SP-49 (cell line): ENCODE results near the genes PODN, TCEANC2 and CYB5RL.

- PRO-cap = no peak
These were observed 63.1 kb downstream of the PRPF38A start for GRCh38 chr1:52467565-52467934.

DNA sequence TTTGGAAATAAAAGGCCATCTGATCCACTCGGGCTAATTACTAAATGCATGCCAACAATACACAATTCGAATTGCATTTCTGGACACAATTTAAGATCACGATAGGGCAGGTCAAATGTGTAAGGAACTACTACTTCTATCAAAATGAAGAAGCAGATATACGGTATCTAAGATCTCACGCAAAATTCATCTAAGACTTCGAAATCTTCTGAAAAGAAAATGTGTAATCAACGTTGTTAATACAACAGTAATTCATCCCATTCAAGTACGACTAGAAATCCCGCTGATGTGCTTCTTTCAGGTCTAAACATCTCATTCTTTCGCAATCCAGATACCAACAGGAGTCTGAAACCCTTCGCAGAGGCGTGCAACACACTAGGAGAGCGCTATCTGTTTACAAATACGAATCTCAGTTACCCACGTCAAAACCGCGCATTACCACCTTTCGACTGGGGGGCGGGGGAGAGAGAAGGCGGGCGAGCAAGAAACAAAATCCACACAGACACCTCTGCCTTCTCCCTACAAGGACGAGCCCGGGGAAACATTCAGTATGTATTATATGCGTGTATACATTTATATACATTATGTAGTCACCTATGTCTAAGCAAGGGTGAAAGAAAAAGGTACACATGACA lies 865 bp downstream of the TUT4 start:
- PRO-cap = unidirectional peak, plus-strand start at position 464 of the sequence

DNA sequence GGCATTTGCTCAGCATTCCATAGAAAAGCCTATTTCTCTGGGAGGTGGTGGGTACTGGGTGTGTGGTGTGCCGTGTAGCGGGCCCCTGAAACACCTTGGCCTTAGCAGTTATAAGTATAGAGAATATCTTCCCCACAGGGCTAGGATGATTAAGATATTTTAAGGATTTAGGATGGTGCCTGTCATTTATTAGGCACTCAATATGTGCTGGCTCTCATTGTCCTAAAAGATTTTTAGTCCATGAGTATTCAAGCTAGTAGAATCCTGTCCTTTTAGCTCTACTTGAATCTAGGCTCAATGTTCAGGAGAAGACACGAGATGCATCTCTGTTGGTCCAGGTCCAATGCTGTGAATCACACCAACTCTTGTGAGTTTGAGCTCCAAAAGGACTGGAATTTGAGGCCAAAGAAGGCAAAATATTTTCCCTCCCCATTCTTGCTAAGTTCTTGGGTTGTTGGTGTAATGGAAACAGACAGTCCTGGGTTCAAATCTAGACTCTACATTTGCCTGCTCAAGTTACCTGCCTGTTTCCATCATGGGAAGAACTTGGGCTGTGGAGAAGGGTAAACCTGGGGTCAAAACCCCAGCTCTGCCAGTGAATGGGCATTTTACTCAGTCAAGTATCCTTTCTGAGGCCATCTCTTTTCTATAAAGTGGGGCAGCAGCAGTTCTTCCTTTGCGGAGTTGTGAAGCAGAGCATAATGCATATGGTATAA lies 1.4 kb upstream of the PODN start:
- PRO-cap = no peak

- PRO-cap = no peak
These were observed at the start of gene PODN for GRCh38 chr1:53061324-53062344. TSS of gene PODN (plus strand) at chr1:53062213.

- PRO-cap = no peak
These were observed 14.4 kb upstream of the CPT2 start for GRCh38 chr1:53182184-53182712.

- PRO-cap = no peak
These were observed 1.3 kb downstream of the CPT2 start for GRCh38 chr1:53197799-53198418.

DNA sequence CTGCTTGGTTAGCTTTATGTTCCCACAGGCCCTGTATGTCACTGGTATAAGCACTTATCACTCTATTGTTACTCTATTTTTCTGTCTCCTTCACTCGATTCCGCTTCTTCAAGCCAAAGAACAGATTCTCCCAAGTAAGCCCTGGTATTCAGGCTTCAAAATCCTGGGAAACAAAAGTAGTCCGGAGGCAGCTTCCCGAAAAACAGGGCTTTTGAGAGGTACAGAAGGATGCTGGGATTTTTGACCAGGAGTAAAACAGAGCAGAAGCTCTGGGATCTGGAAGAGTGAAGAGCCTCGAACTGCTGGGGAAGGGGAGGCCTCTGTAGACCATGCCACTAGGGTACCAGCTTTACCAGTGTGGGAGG lies 932 bp downstream of the CZIB start:
- PRO-cap = no peak

GRCh38 chr1:53350036-53350614 lies 22.3 kb upstream of the LRP8 start:
- PRO-cap = no peak

DNA sequence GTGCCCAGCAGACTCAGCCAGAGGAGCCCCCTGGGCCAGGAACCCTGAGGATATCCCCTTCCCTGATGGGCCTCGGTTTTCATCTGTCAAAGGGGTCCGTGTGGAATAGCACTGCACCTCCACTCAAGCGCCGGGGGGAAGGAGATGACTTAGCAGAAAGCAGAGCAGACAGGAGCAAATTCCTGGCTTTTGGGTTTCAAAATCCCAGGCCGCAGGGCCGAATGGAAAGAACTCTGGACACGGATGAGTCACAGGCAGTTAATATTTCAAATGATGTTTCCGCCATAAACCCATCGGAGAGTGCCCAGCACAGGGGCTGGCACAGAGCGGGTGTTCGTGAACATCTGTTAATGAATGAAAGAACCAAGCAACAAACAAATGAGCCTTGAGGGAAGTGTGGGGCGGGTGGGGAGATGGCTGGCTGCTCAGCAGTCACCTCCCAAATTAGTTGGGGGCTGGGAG lies 83.0 kb downstream of the DMRTB1 start:
- PRO-cap = no peak

- PRO-cap = unidirectional peak, minus-strand start at chr1:54053201; unidirectional peak, plus-strand start at chr1:54053608; unidirectional peak, plus-strand start at chr1:54053678
These were observed at the start of gene TCEANC2 for GRCh38 chr1:54053054-54054281. TSS of gene TCEANC2 (plus strand) at chr1:54053608.

GRCh38 chr1:54125659-54126214 lies 27.1 kb downstream of the CDCP2 start:
- PRO-cap = no peak

DNA sequence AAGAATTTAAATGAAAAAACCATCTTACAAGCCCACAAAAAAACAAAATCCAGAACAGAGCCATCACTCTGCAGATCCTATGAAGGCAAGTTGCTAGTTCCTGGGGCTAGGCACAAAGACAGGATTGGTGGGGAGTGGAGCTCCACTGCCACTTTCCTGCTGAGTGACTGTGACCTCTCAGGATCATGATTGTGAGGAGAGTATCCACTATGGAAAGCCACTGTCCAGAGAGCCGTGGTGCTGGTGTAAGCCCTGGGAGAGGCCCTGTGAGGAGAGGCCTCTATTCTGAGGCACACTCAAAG lies 23.1 kb upstream of the CDCP2 start:
- PRO-cap = no peak

DNA sequence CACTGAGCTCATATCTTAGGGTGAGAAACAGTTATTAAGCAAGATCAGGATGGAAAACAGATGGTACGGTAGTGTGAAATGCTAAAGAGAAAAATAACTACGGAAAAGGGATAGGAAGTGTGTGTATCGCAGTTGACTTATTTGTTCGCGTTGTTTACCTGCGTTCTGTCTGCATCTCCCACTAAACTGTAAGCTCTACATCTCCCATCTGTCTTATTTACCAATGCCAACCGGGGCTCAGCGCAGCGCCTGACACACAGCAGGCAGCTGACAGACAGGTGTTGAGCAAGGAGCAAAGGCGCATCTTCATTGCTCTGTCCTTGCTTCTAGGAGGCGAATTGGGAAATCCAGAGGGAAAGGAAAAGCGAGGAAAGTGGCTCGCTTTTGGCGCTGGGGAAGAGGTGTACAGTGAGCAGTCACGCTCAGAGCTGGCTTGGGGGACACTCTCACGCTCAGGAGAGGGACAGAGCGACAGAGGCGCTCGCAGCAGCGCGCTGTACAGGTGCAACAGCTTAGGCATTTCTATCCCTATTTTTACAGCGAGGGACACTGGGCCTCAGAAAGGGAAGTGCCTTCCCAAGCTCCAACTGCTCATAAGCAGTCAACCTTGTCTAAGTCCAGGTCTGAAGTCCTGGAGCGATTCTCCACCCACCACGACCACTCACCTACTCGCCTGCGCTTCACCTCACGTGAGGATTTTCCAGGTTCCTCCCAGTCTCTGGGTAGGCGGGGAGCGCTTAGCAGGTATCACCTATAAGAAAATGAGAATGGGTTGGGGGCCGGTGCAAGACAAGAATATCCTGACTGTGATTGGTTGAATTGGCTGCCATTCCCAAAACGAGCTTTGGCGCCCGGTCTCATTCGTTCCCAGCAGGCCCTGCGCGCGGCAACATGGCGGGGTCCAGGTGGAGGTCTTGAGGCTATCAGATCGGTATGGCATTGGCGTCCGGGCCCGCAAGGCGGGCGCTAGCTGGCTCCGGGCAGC lies at the start of gene CYB5RL:
Gene CYB5RL, minus strand, starts transcription at position 720 of the 985 bp plus-strand sequence.
- PRO-cap = bidirectional peak, plus-strand start at position 884 of the sequence, minus-strand start at position 671 of the sequence

GRCh38 chr1:54218885-54219640 lies 19.1 kb downstream of the MRPL37 start:
- PRO-cap = no peak

GRCh38 chr1:54225356-54226281 lies 25.7 kb downstream of the MRPL37 start:
- PRO-cap = no peak

DNA sequence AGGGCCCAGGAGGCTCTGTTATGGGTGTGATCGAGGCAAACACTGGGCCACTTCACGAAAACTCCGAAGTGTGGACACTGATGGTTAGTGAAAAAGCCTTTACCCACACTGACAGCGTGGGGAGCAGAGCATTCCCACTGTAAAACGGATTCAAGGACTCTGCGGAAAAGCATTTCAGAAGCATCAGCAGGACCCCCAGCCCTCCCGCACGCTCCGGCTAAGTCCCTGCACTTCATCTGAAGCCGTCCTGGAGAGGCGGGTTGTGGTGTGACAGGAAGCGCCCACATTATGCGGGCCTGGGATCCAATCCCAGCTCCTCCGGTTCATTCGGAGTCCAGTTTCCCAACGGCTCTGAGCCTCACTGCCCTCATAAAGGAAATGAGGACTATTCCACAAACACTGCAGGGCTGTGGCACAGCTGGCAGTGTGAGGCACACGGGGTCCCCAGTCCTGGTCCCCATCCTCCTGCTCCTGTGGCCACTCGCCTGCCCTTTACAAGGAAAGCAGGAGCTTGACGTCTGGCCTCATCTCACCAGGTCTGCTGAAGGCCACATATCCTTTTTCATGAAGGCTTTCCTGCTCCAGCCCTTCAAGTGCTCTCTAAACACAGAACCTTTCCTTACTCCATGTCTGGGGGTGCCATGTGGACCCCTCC lies 63.2 kb downstream of the MRPL37 start:
- PRO-cap = no peak

GRCh38 chr1:54358927-54359460 lies 159.0 kb downstream of the MRPL37 start:
- PRO-cap = no peak

DNA sequence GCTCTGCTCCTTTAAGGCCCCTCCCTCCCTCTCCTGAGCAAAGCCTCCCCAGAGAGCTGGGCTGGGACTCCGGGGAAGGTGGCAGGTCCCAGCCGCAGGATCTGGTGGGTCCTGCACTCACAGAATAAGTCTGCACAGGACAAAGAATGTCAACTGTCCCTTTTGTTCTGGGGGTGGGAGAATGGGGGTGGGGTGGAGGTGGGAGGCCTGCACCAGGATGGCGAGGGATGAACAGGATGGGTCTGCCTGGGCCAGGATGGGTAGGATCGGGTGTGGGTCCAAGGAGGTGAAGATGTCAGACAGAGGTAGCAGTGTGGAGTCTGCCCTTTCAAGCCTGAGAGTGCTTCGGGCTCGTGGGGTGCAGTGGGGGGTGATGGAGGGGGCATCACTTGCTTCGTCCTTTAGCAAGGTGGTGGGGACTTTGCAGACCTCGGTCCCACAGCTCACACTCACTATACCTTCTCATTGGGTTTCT lies 84.4 kb upstream of the ACOT11 start:
- PRO-cap = no peak

GRCh38 chr1:54464268-54465016 lies 83.6 kb upstream of the ACOT11 start:
- PRO-cap = no peak

GRCh38 chr1:54514136-54514579 lies 33.9 kb upstream of the ACOT11 start:
- PRO-cap = no peak